Peripheral blood mononuclear cell (primary cell): ENCODE measurements around a stretch of chr1.

DNA sequence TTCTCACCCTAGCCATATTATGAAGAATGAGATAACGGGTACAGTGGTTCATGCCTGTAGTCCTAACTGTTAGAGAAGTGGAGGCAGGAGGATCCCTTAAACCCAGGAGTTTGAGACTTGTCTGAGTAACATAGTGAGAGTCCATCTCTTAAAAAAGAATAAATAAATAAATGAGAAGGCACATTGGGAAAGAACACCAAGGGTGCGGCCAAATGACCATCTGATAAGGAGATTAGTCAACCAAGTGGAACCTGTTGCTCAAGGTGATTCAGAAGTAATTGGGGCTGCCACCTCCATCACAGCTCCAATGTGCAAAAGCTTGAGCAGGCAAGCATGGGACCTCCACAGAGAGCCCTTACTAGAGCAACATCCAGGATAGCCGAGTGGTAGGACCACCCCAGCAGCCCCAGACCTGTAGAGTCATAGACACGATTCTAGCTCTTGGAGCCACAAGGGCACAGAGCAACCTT, 40.7 kb downstream of the KCNK1 start:
- PRO-cap, 8 experiments = no peak in any of the 8 experiments

DNA sequence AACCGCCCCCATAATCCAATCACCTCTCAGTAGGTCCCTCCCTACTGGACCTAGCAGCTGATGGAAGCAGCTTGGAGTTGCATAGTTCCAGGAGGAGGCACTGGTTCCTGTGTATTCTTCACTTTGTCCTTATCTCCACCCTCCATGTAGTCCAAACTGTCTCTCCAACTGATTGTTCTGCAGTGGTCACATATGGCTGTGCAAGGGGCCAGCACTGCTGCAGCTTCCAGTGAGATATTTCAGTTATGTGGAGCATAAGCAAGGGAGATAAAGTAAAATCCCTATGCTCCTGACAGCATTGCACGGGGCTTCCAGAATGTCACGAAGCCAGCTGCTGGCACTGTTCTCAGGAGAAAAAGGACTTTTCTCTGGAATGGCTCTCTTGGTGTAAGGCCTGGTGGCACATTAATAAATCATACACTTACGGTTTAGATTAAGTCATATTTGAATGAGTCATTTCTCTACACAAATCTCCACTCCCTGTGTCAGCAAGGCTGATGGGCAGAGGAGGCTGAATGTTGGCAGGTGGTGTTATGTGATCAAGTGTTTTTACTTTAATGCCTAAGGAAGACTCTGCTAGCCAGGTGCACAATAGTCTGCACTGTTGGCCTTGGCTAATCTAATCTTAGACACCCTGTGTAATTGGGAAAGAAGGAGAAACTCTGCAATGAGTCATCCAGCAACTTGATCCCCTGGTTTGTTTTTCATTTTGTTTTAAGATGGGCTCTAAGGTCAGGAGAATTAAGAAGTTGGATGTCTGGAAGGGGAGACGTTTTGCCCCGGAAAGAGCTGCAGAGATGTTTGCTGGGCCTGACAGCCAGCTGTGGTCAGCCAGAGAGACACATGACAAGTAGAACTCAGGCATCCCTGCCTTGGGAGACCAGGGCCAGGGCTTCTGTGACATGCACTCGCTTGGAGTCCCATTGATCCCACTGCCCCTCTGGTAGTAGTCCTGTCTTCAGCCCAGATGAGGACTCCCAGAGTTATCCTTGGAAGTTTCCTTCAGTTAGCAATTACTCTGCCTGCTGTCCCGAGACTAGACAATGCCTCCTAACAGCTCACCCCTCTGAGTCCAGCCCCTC, 93.6 kb downstream of the KCNK1 start:
- PRO-cap, 8 experiments = no peak in any of the 8 experiments

GRCh38 chr1:234326696-234327004, 46.6 kb upstream of the COA6 start:
- PRO-cap, 8 experiments = peak in 4 of 8 experiments; most common minus-strand start chr1:234326754 (in 4)

GRCh38 chr1:234407689-234408309, 34.5 kb downstream of the COA6 start:
- PRO-cap, 8 experiments = no peak in any of the 8 experiments

GRCh38 chr1:234474592-234475459, 4.2 kb downstream of the TARBP1 start:
- PRO-cap, 8 experiments = no peak in any of the 8 experiments

GRCh38 chr1:234518522-234518777, 39.5 kb upstream of the TARBP1 start:
- PRO-cap, 8 experiments = no peak in any of the 8 experiments

DNA sequence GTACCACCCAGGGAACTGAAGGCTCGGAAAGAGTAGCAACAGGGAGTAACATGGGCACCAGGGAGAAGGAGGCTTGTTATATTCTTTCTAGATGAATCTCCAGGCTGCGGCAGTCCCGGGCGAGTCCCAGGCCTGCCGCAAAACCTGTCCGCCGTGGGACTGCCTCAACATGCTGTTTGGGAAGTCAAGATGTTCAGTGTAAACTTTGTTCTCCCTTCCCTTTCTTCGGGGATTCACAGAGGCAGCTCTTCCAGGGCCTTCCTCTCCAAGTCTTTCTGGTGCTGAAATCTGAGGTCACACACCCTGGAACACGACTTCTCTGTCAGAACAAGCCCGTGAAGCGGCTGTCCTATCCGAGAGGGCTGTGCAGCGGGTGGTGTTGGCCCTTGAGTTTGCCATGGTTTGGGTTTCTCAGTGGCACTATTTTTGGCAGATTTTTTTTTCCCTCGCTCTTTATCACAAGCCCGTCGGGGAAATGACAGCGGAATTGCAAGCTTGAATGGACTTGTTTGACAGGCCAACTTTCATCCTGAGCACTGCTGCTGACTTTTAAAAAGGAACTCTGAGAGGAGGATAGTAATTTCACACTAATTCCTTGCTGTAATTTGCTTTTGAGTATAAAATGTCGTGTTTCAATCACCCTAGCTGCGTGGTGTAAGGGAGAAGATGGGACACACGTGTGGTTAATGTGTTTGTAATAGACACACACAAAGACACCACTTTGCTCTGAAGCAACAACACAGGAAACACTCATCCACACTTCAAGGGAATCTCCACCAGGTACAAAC, 60.0 kb upstream of the TARBP1 start:
- PRO-cap, 8 experiments = no peak in any of the 8 experiments

GRCh38 chr1:234601716-234602354, 8.1 kb downstream of the IRF2BP2 start:
- PRO-cap, 8 experiments = peak in 3 of 8 experiments; most common plus-strand start chr1:234601838 (in 3)

DNA sequence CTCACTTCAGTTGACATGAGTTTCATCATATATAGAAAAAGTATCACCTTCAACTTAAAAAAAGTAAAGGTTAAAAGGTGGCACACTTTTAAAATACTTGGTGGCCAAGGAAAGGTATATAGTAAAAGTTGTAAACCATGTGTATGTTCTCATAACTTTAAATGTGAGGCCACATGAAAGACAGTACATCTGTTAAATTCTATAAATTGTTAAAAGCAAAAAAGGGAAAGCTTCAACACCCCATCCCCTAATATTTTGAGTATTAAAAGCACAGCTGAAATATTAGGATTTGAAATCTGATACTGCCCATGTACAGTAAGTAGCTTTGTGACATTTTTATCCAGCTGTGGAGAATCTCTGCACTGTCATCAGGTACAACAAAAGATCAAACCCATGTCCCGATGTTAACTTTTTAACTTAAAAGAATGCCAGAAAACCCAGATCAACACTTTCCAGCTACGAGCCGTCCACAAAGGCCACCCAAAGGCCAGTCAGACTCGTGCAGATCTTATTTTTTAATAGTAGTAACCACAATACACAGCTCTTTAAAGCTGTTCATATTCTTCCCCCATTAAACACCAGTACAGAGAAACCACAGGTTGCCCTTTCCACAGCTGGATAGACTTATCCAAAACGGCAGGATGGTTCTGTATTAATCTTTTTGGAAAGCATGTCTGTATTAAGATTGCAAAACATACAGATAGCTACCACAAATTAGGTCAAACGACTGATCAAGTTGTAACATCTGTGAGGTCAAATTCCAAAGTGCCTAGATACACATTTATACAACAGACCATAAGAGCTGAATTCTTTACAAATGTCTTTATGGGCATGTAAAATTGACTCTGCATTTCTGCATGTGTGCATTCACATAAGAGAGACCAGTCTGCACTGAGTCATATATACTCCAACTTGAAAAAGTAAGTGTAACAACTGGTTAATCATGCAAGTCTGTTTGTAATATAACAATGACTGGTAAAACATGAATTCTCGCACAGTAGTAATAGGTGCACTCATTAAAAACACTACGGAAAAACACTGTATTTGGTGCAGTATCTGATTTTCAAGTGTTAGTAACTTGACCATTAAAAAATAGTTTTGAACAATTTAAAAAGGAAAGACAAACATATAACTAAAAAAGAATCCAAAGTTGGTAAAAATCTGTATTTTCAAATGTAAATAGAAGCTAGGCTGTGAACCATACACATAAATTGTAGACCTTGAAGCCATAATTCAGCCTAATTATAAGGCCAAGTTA, 5.1 kb downstream of the IRF2BP2 start:
- PRO-cap, 8 experiments = peak in 2 of 8 experiments; most common minus-strand start position 403 of the sequence (in 1)

DNA sequence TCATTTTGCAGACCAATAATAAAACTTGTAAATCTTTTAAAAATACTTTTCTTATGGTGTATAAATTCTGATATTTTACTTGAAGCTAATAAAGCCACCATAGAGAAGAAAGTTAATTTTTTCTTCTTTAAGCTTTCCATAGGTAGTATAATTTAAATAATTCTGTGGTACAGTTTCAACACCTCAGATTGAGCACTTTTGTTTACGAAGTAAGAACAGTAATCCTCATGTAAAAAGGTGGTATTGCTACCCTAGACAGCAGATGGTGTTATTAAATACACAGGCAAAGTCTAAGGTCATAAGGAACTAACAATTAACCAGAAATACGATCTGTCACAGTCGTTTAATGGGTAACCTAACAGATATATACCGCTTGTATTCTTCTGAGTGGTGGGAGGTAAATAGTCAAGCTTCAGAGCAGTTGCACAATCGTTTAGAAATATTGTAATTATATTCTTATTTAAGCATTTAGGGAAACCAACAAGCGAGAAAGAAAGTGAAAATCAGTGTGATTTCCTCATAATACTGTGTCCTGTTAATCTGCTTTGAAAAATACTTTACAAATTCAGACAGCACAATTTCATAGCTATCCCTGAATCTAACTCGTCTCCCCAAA, 9.8 kb upstream of the IRF2BP2 start:
- PRO-cap, 8 experiments = no peak in any of the 8 experiments

DNA sequence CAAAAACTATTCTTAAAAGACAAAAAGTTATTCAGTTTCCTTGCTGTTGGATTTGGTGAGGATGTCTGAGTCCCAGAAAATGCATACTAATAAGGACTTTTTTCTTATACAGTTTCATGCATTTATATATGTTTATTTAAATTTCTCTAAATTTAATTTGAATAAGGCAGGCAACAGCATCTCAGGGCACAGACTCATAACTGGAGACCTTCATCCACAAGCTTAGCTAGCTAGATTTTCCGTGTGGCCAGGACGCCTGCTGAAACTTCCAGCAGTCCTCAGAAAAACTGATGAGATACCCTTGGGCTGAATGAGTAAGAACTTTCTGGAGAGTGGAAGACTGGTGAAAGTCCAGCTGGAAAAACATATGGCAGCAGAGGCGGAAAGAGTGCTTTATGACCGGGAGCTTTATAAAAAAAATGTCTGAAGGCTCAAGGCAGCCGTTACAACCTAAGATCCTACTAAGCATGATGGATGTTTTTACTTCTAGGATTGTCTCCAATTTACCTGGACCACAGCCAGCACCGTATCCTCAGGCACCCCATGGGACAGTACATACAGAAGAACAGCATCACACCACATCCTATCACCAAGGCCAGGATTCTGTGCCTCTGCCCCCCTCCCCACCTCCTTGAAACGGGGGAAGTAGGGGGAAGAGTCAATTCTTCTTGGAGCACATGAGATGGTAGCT, 11.6 kb upstream of the IRF2BP2 start:
- PRO-cap, 8 experiments = no peak in any of the 8 experiments

DNA sequence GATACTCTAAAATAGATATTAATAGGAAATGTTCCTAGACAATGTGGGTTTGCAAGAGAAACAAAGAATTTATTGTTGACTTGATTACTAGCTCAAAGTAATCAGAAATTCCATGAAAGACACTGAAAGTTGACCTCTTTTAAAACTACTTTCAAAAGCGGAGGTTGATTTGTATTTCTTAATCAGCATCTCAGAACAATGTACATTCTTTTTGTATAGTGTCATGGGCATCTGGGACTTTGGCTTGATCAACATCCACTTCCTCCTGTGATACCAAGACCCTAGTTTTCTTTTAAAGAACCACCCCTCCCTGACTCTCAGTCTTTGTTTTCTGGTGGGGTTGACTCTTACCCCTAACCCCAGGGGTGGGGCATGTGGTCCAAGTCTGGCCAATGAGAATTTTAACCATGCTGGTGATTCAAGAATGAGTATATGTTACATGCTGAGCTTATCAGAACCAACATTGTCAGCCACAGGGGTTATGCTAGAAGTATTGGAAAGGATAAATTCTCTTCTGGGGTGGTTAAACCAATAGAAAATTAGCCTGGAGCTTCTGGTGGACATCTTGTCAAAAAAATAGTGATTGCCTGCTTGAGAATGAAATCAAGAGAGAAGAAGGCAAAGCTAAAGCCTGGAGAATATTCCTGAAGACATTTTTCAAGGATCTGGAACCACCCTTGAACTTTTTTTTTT, 21.8 kb upstream of the IRF2BP2 start:
- PRO-cap, 8 experiments = no peak in any of the 8 experiments

GRCh38 chr1:234642977-234643802, 33.2 kb upstream of the IRF2BP2 start:
- PRO-cap, 8 experiments = no peak in any of the 8 experiments

- PRO-cap, 8 experiments = no peak in any of the 8 experiments
Measured at GRCh38 chr1:234661139-234661663, 51.2 kb upstream of the IRF2BP2 start.

DNA sequence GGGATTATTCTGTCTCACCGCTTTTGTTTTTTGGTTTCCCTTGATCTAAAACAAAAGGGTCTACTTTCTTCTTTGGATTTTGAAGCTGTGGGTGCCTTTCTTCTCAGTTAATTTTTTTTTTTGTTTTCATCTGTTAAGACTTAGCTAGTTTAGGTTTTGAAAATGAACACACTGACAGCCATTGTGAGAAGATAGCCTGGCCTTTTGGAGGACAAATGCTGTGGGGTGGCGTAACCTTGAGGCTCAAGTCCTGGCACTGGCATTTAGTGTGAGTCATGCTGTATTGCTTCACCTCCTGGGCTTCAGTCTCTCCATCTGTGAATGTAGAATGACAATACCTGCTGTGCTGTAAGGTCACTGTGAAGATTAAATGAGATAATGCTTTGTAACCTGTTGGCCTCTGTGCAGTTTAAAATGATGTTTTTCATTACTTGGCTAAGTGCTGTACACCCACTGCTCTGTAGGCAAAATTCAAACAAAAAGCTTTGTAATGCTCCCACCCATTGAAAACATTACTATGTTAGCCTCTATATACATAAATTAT, 74.2 kb upstream of the IRF2BP2 start:
- PRO-cap, 8 experiments = no peak in any of the 8 experiments

GRCh38 chr1:234692877-234693243, 82.9 kb upstream of the IRF2BP2 start:
- PRO-cap, 8 experiments = no peak in any of the 8 experiments

DNA sequence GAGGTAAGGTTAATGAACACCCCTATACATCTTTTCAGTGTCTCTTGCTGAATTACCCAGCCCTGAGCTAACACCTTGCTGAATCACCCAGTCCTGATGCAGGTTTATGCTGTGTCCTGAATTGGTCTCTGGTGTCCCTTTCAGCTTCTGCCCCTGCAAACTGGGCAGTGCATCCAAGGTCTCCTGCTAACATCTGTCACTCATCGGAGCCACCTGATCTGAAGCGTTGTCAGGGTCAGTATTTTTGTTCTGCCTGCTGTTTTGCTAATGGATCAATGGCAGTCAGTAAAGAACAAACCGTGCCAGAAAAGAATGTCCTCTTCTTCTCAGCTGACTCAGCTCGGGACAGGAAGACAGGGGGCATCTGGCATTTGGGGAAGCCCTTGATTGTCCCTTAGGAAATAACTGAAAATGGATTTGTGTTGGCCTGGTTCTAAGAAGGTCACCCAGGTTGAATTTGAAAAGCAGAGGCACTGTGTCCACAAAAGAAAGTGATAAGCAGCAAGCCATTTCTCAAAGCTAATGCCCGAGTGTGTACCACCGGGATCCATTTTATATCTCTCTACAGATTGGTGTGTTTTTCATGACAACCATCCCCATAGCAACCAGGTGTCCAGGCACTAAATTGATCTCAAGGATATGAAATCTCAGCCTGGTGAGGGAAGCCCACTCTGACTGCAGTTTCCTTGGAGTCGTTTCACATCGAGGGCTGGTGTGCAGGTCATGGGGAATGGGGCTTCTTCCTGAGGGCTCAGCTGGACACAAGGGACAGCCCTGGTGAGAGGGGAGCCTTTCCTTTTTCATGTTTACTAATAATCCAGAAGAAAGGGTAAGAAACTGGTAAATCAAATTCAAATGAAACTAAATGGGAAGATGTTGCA, 109.7 kb upstream of the IRF2BP2 start:
- PRO-cap, 8 experiments = no peak in any of the 8 experiments

DNA sequence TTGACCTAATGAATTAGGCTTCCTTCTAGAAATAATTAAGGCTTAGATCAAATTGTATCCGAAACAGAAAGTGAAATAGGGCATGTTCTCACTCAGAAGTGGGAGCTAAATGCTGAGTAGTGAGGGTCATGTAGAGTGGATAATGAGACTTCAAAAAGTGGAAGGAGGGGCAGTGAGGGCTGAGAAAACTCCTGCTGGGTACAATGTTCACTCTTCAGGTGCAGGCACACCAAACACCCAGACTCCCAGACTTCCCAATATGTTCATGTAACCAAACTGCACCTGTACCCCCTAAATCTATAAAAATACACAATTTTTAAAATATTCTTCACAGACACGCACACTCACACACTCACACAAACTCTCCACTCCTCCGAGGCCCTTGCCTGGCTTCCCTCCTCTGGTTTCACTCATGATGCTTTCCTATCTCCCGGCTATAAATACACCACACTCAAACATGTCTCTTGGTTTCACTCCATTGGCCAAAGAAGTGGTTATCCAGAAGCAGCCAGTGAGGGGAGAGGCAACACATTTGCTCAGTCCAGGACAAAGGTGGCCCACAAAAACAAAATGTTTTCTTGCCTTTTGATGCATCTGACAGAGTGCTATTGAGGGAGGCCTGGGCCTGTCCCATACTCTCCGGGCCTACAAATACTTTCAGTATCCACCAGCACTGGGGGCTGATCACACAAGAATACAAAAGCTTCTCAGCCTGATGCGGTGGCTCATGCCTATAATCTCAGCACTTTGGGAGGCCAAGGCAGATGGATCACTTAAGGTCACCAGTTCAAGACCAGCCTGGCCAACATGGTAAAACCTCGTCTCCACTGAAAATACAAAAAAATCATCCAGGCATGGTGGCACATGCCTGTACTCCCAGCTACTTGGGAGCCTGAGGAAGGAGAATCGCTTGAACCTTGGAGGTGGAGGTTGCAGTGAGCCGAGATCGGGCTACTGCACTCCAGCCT, 249.1 kb downstream of the TOMM20 start:
- PRO-cap, 8 experiments = no peak in any of the 8 experiments

DNA sequence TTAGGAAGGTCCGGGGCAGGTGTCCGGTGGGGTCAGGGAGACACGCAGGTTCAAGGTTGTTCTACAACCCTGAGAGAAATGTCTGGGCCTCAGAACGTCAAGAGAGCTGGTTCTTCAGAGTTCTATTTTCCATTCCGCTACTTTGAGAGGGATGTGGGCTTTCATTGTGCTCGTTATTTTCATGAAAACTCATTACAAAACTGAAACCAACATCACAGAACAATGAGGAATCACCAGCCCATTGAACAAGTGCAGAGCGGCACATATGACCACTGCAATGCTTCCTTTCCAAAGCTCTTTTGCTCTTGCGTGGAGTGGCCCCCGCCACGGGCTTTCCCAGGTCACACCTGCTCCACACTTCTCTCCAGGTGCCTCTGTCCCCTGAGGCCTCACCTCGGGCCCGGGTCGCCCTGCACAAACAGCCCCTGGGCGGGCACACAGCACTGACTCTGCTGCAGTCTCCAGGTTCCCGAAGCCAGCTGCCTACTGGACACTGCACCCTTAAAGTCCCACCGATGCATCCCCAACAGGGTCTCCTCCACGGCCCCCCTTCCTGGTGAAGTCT, 201.8 kb downstream of the TOMM20 start:
- PRO-cap, 8 experiments = peak in 2 of 8 experiments; most common plus-strand start position 291 of the sequence (in 1); most common minus-strand start position 141 of the sequence (in 1)

DNA sequence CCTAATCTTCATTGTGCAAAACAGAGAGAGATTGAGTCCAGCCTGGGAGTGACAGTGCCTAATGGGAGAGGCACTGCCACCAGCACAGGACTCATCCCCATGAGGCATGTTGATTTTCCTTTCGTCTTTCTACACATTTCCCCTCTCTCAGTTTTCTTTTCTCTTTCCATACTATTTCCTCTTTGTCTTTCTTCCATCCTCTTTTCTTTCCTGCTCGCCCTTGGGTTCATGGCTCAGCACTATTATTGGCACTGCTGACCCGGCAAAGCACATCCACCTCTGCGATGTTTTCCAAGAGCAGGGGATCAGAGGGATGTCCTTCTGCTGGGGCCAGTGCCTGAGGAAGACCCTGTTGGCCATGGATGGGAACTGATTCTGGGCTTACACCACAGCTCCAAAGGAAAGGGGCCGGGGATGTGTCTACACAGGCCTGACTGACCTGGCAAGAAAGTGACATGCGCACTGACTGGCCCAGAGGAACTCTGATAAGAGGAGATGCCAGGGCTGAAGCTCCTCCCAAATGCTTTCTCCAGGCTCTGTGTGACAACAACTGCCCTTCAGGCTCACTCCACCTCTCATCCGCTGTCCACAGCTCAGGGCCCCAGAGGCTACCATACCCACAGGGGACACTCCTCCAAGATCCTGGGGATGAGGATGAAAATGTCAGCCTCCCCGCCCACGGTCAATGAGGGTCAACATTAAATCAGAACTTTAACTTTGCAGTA, 195.7 kb downstream of the TOMM20 start:
- PRO-cap, 8 experiments = peak in 2 of 8 experiments; most common plus-strand start position 566 of the sequence (in 2); most common minus-strand start position 481 of the sequence (in 1)